ENCODE data around the genes PHF14 and SCIN.

DNA sequence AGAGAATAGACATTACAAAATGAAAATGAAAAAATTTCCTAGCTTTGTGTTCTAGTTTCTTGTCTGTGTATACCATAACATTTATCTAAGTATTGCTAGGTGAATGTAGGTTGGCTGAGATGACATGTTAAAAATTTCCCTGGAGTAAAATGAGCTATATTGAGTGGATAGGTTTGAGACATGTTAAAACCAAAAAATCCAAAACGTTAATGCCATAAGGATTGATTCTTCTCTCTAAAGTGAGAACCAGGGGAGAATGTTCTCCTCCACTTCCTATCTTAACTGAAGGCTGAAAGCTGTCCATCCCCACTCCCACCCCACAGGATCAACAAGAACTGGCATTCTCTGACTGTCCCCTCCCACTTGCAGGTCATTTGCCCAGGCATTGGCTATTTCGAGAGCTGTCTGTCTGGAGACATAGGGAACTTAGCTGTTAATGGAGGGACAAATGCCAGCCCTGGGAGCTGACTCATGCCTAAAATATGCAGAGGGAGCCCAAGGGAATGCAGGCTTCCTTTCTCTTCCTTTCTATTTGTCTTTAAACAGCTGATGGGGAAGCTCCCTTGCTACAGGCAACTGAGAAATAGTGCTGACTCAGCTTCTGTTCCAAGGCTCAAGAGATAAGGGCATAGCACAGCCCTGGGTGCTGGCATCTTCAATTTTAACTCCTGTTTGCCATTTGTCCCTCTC lies 83.0 kb upstream of the C1GALT1 start:
- PRO-cap, result no peak

DNA sequence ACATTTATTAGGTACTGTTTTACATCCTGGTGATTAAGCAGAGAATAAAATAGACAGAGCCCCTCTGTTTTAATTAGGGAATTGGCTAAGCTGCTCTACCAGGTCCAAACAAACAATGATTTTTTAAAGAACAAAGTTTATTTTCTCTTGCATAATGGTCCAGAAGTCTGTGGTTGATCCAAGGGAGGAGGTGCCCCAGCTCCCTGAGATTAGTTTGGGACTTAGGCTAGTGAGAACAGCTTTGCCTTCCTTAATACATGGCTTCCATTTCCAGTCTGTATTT lies 2.9 kb upstream of the MIOS start:
- PRO-cap, result no peak

DNA sequence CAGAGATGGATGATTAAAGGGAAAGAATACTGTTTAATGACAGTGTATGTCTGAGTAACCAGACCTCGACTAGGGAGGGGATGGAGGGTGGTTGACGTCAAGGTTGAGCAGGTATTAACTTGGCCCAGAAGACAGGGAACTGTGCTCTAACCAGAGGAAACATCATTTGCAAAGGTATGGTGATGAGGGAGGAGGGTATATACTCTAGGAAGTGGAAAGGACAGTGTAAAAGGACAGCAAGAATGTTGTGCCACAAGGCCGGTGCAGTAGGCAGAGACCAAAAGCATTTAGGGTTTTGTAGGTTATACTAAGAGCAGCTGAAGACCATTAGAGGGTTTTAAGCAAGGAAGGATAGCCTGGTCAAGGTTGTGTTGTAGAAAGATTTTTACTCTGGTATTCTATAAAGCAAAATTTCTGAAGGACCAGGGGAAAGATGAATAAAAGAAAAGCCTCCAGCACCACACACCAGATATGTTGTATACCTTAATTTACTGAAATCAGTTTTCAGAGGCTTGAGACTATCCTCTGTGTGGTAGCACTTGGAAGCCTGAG lies 3.1 kb downstream of the MIOS start:
- PRO-cap, result no peak

DNA sequence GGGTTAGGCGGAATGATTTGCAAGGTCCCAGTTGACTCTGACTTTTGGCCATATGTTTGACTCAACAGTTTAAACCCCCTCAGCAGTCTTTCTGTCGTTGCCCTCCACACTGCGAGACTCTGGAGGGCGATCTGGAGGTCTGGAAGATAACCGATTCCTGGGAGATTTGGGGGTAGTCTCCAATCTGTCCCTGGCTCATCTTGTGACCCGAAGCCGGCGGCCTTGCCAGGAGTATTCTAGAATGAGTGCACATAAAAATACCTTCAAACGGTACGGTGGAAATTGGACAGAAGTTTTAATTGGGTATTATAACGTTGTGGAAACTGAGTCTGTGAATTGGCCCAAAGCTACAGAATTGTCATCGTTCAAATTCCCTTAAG lies 874 bp downstream of the UMAD1 start:
- PRO-cap, result no peak

DNA sequence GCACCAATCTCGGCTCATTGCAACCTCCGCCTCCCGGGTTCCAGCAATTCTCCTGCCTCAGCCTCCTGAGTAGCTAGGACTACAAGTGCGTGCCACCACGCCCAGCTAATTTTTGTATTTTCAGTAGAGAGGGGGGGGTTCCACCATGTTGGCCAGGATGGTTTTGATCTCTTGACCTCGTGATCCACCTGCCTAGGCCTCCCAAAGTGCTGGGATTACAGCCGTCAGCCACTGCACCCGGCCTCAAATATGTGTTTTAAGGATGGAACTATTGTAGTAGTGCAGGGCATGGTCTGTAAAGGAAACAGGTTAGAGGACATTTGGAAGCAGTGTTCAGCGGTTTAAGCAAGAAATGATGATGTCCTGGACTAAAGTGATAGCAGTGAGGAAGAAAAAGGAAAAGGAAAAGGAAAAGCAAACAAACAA lies 12.7 kb upstream of the RPA3 start:
- PRO-cap, result no peak

GRCh38 chr7:7759081-7759826 lies 40.8 kb upstream of the RPA3 start:
- PRO-cap, result no peak

- PRO-cap, result no peak
These were observed 54.0 kb upstream of the RPA3 start for GRCh38 chr7:7772209-7773047.

- PRO-cap, result no peak
These were observed 22.1 kb upstream of the ICA1 start for GRCh38 chr7:8283990-8284607.

DNA sequence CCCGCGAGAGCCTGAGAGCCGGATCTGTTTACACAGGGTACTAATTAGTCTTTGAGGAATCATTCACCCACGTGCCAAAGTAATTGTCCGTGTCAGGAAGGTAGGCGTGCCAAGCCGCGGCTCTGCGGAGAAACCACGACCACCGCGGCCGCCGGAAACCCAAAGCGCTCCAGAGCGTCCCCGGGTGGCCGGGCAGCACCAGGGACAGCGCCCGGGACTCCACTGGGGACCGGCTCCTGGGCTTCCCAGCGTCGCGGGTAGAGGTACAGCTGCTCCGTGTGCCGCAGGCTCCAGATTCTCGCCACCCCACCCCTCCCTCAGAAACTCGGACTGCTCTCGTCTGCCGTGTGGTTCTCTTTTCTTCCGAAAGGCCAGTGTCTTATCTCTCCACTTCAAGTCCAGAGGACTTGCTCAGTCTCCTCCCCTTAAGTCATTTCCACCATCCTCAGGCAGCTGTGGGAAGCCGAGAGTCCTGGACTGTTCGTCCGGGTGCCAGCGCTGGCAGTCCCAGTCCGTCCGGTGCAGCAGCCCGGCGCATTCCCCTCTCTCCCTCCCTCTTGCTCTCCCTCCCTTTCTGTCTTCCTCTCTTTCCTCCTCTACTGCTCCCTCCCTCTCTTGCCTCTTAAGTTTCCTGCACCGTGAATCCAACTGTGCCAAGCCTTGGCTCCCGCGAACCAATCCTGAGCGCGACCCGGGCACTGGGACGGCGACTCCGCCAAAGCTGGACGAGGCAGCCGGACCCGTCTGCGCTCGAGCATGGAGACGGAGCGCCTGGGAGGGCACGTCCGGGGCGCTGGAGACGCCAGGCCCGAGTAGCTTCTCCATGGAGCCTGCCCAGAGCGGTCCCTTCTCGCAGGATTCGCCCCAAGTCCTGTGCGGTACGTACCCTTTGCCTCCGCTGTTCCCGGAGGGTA lies 726 bp downstream of the NXPH1 start:
- PRO-cap, result no peak

DNA sequence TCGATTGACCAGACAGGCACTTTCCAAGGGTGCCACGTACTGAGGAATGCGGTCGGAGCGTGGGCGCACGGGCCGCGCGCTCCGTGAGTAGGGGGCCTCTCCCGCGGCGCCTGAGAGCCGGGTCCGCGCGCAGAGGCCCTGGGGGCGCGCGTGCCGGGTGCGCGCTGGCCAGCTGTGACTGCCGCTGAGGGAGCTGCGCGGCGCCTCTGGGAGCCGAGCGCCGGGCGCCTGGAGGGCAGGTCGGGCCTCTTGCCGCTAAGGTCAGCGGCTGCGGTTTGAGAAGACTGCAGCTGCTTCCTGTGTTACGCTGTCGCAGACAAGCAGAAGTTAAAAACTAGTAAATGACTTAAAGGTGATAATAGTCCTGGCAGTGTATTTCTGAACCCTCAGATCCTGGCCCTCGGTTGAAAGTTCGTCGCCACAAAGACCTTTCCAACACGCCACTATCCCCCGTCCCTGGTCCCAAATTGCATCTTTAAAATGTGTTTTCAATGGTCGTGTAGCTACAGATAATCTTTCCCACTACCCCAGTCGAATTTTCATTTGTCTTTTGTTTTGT lies 506 bp upstream of the NDUFA4 start:
- PRO-cap, result bidirectional peak, plus-strand start at position 211 of the sequence, minus-strand start at position 61 of the sequence

DNA sequence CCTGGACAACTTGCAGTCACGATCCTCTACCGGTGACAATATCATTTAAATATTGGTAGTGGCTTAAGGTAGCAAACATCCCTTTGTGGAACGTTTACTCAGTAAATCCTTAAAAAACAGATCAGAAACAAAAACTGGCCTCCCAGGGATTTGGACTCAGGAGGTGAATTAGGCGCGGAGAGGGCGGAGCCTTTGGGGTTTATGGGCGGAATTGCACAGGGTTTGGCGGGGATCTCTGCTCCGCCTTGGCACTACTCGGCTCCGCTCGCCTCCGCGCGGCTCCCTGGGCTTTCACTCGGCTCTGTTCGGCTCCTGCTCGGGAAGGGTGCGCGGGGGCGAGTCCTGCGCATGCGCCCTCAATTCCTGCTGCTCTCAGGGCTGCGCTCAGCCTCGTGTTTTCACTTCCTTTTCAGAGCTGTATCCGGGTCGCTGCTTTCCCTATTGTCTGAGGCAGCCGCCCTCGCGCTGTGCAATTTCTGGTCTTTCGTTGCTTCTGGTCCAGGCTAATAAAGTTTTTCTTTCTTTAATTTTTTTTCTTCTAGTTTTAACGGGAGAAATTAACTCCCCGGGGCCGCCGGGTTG lies at the start of gene PHF14:
TSS of gene PHF14 (plus strand) at position 401 of the 582 bp plus-strand sequence.
- PRO-cap, result bidirectional peak, plus-strand start at position 401 of the sequence, minus-strand start at position 307 of the sequence

- PRO-cap, result no peak
These were observed 117.2 kb downstream of the PHF14 start for GRCh38 chr7:11090828-11091361.

DNA sequence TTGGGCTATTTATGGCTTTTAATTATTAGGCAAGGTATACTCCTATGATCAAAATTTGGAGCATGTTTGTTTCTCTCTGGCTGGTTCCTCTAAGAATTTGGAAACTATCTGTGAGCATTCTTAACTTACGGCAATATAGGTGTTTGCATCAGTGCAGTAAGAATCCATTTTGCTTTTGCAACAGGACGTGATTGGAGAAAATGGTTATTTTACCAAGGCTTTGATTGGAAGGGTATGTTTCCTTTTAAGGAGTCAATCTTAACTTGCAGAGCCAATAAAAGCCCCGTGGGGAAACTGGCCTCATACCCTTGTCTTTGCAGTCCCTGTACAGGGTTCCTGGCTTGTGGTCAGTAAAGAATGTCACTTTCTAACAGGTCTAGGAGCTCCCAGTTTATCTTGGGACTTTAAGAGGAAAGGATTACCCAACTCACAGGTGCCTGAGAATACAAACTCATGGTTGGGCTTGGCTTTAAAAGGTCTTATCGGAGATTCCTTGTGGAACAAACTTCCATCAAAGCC lies 221.7 kb downstream of the PHF14 start:
- PRO-cap, result no peak

DNA sequence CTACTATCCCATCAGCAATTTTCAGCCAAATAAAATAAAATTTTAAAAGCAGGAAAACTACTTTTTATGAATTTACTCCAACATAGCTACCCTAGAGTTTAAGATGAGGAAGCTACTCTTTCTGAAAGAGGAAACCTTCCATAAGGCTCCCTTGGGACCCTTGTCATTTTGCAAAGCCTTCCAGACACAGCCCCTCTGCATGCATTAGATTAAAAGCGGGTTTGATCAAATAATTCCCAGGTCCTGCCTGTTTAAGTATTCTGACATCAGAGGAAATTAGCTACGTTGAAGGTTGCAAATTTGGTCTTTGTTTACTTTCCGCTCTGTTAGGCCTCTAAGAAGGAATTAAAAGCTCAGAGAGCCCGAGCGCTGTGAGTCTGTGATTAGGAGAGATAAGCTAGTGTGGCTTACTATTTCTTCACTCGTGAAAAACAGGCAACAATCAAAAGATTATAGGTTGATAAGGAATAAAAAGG lies 1.4 kb upstream of the THSD7A start:
- PRO-cap, result no peak

GRCh38 chr7:12216306-12216894 lies 5.3 kb downstream of the TMEM106B start:
- PRO-cap, result no peak

GRCh38 chr7:12569942-12570960 lies at the start of gene SCIN:
Gene SCIN, plus strand, starts transcription at chr7:12570720.
- PRO-cap, result no peak

DNA sequence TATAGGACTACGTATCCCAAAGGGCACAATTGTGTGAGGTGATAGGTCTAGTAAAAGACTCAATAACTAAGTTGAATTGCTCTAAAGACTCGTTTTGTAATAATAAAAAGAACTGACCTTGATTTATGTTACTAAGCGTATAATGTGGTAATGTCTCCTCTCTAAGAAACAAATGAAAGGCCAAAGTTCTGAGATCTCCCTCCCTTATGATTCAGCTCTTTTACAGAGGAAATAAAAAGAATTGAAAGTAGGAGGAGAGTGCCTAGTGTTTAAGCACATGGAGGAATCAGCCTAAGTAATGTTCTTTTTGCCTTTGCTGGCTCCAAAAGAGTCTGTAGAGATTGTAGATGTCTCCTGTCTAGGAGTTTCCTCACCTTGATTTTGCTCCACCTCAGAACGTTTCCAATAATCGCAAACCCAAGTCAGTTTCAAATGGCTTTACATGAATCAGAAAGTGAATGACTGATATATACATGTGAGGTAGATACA lies 98.1 kb downstream of the ARL4A start:
- PRO-cap, result no peak

DNA sequence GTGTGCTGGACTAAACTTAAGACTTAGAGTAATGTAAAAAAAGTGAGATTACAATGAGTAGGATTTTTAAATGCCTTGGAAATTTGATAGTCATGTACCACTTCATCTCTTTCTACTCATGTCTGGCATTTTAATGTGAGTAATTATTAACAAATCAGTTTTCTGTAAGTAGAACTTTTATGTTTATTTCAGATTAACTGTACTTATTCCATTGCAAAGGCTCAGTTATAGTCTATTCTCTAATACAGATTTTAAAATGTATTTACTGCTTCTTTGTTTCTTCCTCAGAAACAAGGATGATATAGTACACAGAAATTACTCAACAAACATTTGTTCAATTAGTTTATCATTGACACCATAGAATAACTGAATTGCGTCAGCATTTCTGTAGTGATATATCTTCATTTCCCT lies 196.8 kb downstream of the ARL4A start:
- PRO-cap, result no peak

GRCh38 chr7:13806524-13807096 lies 182.9 kb downstream of the ETV1 start:
- PRO-cap, result bidirectional peak, plus-strand start at chr7:13806870, minus-strand start at chr7:13806654

DNA sequence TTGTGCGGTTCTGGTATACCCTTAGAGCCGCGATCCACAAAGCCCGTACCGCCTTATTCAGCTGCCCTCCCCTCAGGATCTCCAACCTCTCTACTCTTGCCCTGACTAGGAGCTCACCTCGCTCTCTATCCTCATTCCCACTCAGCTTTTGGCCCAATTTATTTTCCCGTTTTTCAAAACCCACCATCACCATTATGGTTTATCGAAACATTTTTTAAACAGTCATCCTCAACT lies 478 bp upstream of the ETV1 start:
- PRO-cap, result bidirectional peak, plus-strand start outside the sequence, minus-strand start at position 92 of the sequence